ENCODE measurements around a stretch of chr14.

DNA sequence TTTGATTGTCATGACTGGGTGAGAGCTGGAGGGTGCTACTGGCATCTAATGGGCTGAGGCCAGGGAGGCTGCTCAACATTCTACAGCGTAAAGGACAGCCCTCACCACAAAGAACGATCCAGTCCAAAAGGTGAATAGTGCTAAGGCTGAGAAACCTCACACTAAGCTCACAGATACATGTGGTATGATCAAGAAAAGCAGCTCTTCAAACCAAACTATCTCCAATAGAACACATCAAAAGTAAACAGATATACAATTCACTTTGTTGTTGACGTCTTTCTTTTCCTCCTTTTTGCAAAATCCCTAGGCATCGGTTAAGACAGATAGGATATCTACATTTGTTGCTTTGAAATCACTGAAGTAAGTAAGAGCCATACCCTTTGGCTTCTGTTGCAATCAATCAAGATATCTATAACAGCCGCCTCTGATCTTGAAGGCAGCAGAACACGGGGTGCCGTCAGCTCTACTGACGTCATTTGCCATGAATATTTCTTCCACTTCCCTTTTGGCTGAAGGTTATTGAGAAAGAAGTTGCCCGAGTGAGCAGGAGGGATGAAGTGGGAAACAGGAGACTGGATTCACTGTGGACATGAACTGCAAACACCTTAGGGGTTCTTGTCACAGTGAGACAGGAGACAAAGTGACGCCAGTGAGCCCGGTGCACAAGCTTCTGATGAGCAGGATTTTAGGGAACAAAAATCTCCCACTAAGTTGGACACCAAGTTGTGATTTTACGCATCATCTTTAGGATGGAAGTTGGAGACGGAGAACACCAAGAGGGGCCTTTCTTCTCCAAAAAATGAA is 218.2 kb downstream of the FOXN3 start:
- RRBS, result no CpG with 5 or more reads among the region's 13 CpGs

DNA sequence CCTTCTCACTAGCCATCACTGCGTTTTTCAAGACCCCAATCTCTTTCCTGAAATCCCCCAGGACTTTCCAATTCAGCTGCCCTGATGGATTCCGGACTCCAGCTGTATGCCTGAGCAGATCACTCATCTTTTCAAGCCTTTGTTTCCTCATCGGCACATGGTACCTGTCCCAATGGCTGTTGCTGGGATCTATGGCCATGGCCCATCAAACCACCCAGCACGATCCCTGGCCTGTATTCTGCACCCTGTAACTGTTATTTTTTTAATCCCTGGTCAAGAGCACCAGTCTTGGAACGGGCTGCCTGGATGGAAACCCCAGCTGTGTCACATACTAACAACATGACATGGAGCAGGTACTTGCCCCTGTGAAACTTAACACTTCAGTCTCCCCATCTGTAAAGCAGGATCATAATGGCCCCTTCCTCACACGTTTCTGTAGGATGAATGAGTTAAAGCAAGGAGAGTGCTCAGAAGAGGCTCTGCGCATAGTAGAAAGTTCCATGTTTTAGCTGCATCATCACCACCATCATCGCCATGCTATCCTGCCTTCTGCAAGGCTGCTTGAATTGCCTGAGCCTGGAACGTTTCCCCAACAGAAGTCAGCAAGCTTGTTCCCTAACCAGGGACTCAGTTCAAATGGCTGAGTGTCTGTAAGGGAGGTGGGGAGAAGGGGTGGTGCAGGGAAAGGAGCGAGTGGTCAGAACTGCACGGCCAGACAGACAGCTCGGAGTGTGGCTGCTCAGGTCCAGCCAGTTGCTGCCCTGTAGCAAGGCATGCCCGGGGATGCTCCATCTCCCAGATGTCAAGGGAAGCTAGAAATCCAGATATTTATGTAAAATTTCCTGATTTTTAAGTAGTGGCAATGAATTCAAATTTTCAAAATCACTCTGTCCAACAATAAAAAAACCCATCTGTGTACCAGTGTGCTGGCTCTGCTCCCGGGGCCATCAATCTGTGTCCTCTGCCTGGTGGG is 163.0 kb downstream of the FOXN3 start:
- RRBS, result no CpG with 5 or more reads among the region's 14 CpGs

GRCh38 chr14:89308378-89309028 is 108.5 kb downstream of the FOXN3 start:
- RRBS, result no CpG with 5 or more reads among the region's 11 CpGs

DNA sequence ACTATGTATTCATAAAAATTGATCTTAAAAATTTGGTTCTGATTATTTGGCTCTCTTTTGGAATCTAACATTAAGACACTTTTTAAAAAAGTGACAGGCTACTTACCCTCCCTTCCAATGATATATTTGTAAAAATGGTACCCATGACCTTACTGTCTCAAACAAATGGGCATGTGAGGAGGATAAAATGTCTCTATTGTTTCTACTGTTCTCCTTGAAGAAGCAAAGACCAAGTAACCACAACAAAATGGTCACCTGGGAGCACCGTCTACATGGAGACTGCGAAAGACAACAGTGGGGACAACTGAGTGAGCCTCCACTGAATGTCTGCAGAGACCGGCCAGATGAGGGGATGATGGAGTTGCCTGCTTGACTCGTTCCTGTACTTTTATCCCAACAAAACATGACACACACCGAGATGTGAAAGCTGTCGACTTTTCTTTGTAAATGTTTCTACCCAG is 67.0 kb downstream of the FOXN3 start:
- RRBS, result no CpG with 5 or more reads among the region's 6 CpGs

DNA sequence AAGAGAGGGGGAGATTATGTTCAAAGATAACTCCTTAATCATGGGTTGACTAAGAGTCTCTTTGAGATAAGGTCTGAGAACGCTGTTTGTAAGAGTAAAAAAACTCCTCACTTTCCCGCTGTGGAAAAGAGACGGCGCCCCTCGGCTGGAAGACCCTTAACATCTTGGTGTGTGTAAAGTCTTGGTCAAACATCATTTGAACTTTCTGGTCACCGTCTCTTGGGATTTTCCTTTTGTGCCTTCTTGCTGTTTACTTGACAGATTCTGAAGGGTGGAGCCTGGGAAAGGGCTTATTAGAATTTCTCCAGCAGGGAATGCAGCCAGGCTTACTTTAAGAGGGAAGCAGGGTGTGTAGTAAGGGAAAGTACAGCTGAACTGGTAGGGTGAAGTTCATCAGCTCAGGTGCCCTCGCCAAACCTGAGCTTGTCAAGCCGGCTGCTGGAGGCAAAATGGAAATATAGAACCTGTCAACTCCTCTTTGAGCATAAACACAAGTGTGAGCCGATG is 5.5 kb upstream of the FOXN3 start:
- RRBS, result no CpG with 5 or more reads among the region's 9 CpGs

GRCh38 chr14:89469791-89470454 is 52.9 kb upstream of the FOXN3 start:
- RRBS, result no CpG with 5 or more reads among the region's 14 CpGs

GRCh38 chr14:89659953-89660715 is 243.1 kb upstream of the FOXN3 start:
- RRBS, result no CpG with 5 or more reads among the region's 7 CpGs

- RRBS, result no CpG with 5 or more reads among the region's 13 CpGs
Observed at GRCh38 chr14:89813711-89814258, 140.7 kb downstream of the EFCAB11 start.

DNA sequence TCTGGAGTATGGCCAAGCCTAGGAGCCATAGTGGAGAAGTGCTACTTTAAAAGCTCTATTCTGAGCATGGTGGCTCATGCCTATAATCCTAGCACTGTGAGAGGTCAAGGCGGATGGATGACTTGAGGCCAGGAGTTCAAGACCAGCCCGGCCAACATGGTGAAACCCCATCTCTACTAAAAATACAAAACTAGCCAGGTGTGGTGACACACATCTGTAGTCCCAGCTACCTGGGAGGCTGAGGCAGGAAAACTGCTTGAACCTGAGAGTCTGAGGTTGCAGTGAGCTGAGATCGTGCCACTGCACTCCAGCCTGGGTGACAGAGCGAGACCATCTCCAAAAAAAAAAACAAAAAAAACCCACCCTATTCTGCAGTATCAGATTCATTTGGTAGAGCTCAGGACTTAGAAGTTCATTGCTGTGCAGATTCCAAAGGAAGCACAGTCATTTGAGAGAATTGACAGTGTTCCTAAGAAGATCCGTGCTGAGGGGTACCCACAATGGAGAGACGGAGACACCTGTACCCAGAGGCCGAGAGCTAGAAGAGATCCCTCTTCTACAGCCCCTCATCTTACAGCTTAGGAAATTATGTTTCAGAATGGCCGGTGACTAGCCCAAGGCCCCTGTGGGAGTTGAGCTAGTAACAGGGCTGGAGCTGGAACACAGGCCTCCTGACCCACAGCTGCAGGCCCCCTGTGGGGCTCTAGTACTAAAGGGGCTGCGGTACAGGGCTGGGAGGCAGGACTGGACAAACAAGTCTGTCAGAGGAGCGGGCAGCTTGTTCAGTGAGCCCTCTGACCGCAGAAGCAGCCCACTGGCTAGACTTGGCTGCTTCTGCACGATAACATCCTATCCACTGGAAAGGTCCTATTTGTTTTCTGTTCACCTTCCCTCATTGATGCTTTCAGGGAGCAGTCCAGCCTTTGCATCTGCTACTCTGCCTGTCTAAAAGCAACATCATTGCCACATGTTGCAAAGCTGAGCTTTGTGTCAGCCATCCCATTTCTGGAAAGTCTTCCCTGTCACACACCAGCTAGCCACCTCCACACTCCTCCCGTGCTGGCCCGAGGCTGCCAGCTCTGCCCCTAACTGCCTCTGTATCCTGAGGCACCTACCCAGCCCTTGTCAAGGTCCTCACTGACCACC is 9.9 kb downstream of the PSMC1 start:
- RRBS, result no CpG with 5 or more reads among the region's 14 CpGs

- RRBS, result no CpG with 5 or more reads among the region's 11 CpGs
Observed at GRCh38 chr14:90278657-90278987, 22.3 kb downstream of the PSMC1 start.

DNA sequence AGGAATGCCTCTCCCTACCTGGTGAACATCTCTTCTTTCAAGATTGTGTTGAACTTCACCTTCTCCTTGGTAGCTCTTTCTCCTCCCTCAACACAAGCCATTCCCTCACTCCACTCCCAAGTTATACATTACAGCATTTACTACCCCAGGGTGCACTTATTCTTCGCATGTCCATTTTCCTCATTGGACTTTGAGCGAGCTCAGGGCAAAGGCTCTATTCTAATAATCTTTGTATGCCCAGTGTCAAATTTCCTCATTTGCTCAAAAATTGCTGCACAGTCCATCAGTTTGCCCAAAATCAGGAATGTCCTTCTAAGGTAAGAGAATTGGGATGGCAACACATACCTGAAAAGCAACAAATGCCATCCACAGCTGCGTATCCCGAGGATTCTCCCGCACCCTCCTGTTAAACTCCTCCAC is 28.1 kb downstream of the NRDE2 start:
- RRBS, result no CpG with 5 or more reads among the region's 5 CpGs

- RRBS, result no CpG with 5 or more reads among the region's 4 CpGs
Observed at GRCh38 chr14:90330304-90330592, 1.5 kb downstream of the NRDE2 start.

DNA sequence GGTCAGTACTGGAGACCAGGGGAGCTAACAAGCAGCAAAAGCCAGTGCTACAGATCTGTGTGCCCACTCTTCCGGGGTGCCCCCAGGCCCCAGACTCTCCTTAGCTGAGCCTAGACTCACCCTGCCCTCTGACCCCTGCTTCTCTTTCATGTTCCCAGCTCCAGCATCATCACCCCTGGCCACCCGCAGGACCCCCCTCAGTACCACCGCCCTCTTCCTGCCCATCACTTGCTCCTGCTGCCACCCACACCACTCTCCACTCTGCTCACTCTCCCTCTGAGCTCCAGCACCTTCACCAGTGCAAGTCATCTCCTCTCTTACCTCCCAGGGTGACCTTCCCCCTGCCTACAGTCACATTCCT is 105.0 kb downstream of the CALM1 start:
- RRBS, result no CpG with 5 or more reads among the region's 3 CpGs

DNA sequence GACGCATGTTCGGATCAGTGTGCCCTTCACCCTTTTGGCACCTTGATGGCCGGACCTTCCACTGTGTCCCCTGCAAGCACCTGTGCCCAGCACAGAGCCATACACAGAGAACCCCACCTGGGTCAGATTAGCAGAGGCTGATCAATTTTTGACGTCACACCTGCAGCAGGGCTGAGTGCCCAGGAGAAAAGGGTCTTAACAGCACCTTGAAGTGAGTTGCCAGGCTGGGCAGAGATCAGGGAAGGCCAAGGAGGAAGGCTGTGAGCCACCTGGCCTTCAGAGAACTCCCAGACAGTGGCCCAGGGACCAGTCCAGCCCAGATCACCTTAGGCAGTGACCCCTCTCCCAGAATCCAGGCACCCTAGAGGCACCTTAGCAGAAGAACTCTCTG is 114.5 kb downstream of the CALM1 start:
- RRBS, result no CpG with 5 or more reads among the region's 4 CpGs

DNA sequence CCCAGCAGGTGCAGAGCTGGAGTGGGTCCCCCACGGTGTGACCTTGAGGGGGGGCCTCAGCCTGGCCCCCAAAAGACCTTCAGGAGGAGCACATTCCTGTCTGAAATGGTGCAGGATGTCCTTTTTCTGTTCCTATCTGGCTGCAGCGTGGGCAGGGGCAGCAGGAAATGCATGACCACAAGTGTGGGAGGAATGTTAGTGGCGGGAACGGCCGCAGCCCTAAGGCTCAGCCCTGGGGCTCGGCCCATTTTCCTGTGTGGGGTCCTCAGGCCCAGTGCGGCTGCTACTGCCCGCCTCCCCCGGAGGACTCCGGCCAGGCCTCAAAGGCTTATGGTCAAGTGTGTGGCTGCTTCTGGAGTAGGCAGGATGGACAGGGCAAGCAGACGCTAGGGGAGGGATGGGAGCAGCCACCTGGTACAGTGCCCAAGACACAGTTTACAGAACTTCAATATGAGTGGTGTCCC is 137.3 kb downstream of the CALM1 start:
- RRBS, result no CpG with 5 or more reads among the region's 11 CpGs

DNA sequence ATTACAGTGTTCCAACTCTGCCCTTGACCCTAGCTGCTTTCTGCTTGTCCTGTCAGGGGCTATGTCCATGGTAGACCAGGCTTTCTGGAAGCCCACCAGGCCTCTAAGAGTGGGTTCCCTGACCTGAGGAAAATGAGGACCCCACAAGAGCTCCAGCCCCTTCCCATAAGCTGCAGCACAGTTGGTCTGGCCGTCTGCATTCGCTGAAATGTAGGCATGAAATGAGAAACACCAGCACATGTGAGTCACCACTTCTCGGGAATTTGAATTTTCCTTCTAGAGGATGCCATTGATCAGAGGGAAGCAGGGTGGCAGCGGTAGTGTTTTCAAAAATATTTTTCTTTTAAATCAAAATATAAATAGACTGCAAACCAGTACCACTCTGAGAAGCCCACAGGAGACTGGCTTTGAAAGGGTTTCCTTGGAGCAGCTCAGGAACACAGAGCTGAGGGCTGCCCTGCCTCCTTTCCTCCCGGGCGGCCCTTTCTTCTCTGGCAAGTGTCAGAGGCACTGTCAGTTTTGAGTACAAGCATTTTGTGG is 154.5 kb downstream of the CALM1 start:
- RRBS, result no CpG with 5 or more reads among the region's 6 CpGs

DNA sequence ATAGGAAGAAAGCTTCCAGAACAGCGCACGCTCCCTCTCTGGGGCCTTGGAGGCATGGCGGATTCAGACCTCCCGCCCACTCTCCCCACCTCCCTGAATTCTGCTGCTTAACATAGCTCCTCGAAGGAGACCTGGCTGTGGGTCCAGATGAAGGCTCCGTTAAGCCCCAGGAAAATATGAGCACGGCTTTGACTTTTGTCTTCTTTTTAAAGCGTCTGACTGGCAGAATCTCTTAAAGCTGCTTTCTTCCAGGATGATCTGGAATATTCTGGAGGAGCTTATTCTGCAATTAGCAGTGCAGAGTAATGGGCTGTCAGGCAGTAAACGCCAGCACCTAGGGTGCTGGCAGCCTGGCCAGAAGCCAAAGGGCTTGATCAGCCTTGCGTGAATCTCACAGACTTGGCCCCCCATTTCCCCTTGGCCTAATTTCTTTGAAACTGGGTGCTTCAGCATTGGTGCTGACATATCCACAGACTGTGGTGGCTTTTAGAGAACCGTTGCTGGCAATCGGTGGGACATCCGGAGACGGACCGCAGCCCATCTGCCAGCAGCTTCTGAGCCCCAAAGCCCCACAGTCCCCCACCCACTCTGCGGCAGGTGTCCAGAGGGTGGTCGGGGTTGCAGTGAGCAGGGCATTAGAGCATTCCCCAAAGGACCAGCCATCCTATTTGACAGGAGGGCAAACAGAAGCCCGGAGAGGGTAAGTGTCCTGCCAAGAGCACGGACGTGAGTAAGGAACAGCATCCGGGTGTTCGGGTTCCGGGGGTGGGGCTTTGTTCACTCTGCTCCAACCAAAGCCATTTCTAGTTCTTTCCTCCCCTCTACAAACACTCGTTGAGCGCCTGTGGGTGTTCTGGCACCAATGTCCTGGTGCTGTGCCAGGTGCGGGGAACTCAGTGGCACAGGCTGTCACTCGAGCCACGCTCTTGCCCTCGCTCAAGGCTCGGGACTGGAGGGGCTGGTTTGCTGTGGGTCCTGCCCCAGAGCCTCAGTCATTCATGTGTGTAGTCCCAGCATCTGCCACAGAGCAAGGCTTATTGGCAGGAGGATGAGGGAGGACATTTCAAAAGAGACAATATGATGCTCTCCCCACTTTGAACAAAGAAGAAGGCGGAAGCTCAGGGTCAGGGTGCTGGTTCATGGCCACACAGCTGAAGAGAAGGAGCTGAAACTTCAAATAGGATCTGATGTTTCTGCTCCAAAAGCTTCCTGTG is 157.2 kb downstream of the CALM1 start:
- RRBS, result no CpG with 5 or more reads among the region's 31 CpGs

GRCh38 chr14:90624254-90624771 is 191.9 kb downstream of the TTC7B start:
- RRBS, result no CpG with 5 or more reads among the region's 9 CpGs

DNA sequence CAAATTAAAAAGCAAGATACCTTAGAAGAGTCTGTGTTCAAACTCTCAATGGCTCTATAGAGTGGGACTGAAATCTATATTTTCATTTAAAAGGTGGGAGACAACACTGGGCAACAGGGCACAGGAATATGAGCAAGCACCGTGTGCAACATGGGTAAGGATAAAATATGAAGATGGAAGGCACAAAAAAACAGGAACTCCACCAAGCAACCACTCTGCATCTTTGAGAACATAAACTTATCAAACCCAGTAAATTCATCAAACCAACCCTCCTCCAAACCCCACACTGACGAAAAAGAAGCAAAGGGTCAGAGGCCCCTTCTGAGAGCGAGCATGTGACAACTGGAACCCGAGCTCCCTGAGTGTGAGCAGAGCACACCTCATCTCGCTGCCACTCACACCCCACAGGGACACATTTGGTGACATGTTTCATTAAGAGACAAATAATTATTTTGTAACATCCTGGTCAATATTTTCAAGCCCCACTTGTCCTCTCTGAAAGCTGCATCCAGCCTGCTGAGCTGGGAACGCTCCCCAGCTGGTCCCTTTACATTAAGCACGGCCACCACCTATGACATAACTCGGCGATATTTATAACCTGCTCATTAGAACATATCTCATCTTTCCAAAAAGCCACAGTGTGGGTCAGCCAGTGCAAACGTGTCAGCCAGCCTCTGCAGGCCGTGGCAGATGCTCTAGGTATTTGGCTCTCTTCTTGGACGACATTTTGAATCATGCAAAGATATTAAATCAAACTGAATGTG is 120.2 kb downstream of the TTC7B start:
- RRBS, result no CpG with 5 or more reads among the region's 12 CpGs

- RRBS, result no CpG with 5 or more reads among the region's 8 CpGs
Observed at GRCh38 chr14:90698281-90698878, 117.8 kb downstream of the TTC7B start.

Data from AG04449 (cell line).